Metastatic Pancreatic Carcinoma in the Ovary (tissue), 1 donor: Measurements from ENCODE around the genes F13B and C1orf53.

DNA sequence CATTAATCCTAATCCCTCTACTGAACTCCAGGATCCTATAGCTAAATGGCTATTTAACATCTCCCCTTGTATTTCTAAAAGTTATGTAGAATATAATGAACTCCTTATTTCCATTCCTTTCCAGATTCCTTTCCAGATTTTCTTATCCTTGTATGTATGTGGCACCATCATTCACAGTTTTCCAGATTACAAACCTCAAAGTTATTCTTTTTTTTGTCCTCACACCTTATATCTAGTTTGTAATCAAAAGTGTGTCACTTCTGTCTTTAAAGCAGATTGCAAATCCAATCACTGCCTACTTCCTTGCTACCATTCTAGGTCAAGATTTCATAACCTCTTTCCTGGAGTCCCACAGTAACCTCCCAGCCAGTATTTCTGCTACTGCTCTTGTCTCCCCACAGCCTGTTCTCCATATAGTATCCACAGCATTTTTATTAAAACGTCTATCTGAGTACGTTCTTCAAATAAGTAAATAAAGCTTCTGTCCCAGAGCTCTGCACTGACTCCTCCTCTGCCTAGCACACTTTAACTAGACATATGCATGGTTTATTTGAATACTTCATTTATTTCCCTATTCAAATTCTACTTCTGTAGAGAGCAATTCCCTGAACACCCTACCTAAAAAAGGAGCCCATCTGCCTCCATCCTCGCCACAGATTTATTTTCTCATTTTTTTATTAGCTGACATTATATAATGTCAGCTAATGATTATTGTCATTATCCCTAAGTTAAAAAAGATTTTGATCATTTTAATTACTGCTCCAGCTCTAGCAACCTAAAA lies 157.7 kb downstream of the KCNT2 start:
- PRO-cap: no peak

GRCh38 chr1:196459370-196460009 lies 148.8 kb downstream of the KCNT2 start:
- PRO-cap: no peak

DNA sequence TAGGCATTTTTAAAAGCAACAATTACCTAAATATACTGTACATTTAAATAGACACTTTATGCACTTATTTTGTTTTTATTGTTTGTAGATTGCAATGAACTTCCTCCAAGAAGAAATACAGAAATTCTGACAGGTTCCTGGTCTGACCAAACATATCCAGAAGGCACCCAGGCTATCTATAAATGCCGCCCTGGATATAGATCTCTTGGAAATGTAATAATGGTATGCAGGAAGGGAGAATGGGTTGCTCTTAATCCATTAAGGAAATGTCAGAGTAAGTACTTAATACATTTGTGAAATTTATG lies 21.0 kb downstream of the CFH start:
- PRO-cap: no peak

- PRO-cap: no peak
Observed at GRCh38 chr1:196775697-196776105, 1.1 kb downstream of the CFHR3 start.

DNA sequence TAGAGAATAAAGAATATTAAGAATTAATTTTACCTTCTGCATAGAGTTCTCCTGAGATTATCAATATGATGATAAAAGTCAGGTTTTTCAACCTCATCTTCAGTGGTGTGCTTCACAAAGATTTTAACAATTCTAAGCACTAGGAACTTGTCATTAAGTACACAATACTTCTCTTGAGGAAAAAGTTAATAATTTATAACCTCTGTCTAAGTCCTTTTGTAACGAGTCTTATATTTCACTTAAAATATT lies at the start of gene F13B:
TSS of gene F13B (minus strand) at position 134 of the 249 bp plus-strand sequence.
- PRO-cap: no peak

DNA sequence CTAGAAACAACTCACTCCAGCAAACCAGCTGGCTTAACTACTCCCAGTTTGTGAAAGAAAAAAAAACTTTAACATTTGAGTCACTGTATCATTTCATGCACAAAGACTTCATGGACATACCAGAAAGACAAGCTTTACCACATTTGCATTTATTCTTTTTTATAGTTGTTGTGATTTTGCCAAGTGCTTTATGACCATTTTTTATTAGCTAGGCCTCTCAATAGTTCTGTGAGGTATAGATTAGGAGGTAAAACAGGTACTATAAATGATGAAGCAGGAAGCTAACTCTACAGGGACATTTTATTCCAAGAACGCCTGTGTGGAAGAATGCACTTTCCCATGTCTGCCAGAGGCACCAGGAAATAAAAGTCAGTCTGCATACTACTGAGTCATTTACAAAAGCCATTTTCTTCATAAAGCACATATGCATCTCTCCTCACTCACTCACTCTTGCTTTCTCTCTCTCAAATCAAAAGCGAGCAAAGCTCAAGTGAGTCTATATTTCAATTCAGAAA lies 8.3 kb upstream of the DENND1B start:
- PRO-cap: no peak

GRCh38 chr1:197901999-197903412 lies at the start of gene C1orf53:
Gene C1orf53, plus strand, starts transcription at chr1:197902630.
- PRO-cap: bidirectional peak, plus-strand start at chr1:197902659, minus-strand start at chr1:197902668; bidirectional peak, plus-strand start at chr1:197903011, minus-strand start at chr1:197902731

DNA sequence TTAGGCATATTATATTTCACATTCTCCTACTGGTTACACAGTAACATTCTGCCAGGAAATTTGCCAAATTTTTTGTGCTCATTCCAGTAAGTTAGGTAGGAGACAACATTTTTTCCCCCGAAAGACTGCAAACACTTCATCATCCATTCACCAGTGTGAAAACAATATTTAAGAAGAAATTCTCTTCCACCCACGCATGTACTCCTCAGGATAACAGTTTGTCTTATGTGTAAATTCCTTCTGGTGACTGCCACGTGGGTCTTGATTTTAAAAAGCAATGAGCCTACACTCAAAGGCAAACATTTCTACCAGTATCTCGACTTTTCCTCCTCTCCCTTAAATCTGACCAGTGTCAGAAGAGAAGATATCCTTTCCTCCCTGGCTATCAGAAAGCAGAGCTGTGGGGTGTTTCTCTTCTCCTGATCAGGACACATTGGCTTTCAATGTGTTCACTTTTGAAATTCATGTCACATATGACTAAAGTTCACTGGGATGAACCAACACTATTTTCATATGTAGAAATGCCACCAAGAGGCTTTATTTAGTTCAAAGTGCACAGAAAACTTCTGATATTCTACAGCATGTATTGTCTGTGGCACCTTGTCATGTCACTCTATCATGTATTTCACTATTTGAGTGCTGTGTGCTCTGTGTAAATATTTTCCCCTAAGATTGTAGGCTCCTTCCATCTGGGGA lies 38.5 kb downstream of the LHX9 start:
- PRO-cap: no peak

DNA sequence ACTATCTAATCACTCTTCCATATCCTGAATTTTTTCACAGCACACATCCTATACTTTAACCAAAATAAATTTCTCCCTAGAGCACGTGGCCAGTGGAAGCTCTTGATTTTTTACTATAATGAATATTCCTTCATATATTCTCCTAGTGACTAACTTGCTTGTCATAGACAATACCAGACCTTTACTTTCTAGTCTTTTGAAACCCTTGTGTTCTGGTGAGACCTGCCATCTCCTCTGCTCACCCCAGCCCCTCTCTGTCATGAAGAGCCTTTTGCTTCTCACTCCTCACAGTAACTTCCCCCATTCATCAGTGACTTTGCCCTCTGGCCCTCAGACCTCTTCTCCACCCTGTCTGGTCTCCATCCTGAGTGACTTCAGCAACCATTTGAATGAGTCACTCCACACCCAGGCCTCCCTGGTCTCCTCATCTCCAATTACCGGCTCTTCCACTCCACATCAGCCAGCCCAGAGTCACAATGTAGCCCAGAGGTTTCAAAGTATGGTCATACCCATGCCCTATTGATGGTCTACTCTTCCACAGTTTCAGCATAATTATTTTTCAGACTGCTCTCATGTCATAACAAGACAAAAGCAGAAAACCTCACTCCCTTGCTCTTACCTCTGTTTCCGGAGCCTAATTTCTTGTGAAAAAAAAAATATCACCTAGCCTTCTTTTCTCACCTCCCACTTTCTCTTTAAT lies 35.8 kb upstream of the NEK7 start:
- PRO-cap: no peak

GRCh38 chr1:198216017-198216677 lies 59.3 kb downstream of the NEK7 start:
- PRO-cap: no peak

GRCh38 chr1:198278684-198279368 lies 122.0 kb downstream of the NEK7 start:
- PRO-cap: no peak

DNA sequence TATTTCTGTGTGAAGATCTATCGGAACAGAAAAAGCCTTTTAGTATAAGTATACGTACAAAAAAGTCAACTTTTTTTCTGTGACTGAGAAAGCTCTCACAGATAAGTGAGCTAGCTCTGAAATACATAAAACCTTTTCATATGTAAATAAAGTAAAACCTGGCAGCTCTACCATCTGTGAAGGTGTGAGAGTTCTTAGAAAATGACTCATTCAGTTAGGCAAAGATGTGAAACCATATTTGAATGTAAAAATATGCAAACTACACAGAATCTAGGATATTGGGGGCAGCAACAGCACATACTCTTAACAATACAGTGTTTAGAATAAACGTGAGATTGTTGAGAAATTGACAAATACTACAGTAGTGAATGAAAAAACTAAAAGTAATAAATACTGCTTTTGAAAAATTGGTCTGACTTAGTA lies 19.9 kb downstream of the ATP6V1G3 start:
- PRO-cap: no peak

GRCh38 chr1:198564694-198564977 lies 24.2 kb upstream of the ATP6V1G3 start:
- PRO-cap: no peak

DNA sequence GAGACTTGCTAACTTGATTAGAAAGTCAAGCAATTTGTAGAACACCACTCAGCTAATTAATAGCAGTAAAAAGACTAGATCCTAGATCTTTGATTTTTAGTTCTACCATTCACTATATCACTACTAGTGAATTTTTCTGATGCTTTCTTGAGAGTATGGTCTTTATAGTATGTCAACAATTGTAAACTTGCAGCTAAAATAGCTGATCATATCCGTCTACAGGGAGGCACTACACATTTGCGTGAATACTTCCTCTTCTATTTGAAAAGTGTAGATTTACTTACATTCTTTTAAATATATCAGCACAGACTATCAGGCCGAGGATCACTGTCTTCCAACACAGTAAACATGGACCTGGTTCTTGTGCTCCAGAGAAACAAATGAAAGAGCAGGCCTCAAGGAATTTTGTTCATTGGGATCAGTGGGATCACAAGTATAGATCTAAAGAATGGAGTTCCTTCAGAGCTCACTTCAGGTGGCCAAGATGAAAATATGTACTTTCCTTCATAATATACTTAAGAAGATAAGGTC lies 18.6 kb upstream of the PTPRC start:
- PRO-cap: no peak

DNA sequence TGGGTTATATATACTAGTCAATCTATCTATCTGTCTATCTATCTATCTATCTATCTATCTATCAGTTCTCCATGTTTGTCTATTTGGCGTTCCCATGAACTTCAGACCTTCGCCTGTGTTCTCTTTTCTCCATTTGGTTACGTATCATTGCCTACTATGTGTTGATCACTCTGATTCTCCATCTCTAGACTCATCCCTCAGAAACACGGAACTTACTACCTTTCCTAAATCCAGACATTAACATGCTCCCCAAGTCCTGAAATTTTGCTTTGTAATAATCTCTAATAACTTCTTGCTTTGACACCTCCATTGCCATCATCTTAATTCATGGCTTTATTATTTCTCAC lies 3.5 kb downstream of the PTPRC start:
- PRO-cap: no peak

DNA sequence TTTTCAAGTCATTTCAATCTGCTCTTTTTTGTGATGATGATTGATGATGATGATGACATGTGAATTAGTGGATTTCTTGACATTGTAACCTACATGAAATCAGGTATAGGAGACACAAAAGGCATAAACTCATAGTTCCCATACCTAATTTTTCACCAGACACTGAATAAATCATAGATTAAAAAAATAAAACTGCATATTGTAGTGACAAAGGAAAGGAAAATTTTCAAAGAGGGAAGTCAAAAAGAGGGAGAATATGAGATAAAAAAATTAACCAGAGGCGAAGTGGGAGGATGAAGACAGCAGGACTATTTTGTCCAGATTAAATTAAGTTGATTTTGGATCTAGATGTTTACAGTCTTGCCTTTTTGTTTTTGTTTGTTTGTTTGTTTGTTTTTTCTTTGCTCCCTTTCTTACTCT lies 4.3 kb downstream of the PTPRC start:
- PRO-cap: no peak

GRCh38 chr1:198649794-198650669 lies 11.2 kb downstream of the PTPRC start:
- PRO-cap: no peak

GRCh38 chr1:198711669-198712130 lies 72.9 kb downstream of the PTPRC start:
- PRO-cap: no peak

DNA sequence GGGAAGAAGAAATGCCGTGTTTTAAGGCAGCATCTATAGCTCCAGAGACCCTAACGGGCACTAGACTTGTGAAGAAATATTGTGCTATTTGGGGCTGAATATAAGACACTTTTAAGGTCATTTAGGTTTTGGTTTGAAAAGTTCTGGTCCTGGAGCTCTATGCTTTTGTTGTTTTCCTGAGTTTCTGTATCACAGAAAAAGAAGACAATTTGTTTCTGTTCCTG lies 78.5 kb downstream of the PTPRC start:
- PRO-cap: no peak

GRCh38 chr1:199041735-199042074 lies 402.9 kb downstream of the PTPRC start:
- PRO-cap: no peak